Diencephalon (tissue), 2 donors: ENCODE results near the gene PPIF.

DNA sequence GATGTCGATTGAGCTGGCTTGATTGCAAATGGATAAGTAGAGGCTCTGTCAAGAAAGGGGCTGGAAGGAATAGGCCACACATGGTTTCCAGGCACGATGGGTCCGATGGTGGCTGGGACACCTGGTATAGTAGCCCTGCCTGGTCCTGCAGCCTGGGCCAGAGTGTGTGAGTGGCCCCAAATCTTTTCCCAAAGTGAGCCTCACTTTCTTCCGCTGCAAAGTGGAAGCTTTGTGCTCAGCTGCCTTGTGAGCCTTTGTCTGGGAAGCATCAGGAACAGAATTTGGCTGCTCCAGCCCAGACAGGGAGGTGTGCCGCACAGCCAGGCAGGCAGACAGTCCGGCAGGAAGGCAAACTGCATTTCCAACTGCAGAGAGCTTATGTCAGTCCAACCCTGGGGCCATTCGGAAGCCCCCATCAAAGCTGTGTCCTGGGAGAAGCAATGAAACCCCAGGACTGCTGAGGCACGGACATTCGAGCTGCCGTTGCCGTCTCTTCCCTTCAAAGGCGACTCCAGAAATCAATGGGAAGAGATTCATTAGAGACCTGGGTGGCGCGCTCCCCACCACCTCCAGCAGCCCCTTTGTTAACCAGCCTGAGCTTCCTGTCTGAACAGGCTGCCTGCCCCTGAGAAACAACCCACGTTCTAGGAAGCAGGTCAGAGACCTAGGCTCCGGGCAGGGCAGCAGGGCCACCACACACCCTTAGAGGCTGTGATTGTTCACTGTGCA is 111.1 kb upstream of the PPIF start:
- RAMPAGE, long total RNA, result no peak

DNA sequence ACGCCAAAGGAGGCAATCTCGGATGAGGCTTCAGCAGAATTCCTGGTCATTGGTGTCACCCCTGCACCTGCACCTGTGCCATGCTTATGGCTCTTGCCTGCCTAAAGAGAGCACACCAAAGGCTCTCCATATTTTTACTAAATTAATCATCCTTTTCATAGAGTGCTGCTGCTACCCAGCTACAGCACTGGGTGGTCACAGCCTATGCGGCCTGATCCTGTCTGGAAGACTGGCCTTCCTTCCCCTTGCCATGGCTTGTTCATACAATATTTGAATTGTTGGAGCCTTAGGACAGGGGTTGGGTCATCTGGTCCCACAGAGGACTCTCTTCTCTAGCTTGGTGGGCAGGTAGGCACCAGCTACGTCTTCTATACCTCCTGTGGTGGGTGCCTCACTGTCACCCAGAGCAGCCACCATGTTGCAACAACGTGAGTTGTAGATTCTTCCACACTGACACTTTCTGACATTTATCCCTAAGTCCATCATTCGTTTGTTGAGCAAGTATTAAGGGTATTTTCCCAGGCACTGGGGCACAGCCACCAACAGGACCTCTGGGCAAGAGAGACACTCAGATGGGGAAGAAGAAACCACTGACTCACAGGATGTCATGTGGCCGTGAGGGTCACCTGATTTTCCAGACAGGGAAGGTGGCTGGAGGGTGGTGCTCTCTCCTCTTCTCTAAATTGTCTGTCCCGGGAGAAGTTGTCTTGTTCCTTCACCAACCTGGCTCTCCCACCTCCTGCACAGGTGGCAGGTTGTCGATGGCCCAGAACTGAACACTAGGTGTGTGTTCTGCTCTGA is 51.9 kb upstream of the PPIF start:
- RAMPAGE, long total RNA, result no peak

DNA sequence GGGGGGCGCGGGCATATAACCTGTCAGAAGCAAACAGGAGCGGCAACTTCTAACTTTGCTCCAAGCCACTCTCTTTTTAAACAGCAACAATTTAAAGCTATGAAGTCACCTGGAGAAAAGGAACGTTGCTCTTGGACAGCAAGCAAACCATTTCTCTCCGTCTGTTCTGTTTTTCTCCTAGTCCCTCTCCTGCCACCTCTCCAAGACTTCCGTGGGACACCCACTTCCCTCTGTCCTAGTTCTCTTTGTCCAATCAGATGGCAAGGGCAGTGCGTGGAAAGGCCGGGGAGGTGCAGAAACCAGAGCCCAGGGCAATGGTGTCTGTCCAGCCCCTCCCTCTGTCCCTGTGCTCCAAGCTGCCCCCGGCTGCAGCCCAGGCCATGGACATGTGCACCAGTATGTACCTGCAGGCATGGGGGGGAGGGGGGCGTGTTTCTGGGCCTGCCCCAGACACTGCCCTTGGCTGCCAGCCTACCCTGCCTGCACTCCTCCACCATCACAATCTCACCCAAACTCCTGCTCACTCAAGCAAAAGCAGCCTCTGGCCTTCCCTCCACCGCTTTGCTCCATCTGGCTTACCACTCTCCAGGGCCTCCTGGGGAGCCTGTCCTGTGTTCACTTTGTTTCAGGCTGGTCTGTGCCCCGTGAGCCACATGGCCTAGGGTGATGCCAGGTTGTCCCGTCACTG is 33.5 kb upstream of the PPIF start:
- RAMPAGE, long total RNA, result no peak

- RAMPAGE, long total RNA, result no peak
Observed at GRCh38 chr10:79346988-79347797, at the start of gene PPIF. PPIF (plus strand) TSS chr10:79347469.

GRCh38 chr10:79353574-79353992 is 6.3 kb downstream of the PPIF start:
- RAMPAGE, long total RNA, result no peak

GRCh38 chr10:79446070-79447268 is 1.0 kb upstream of the ZCCHC24 start:
- RAMPAGE, long total RNA, result no peak

DNA sequence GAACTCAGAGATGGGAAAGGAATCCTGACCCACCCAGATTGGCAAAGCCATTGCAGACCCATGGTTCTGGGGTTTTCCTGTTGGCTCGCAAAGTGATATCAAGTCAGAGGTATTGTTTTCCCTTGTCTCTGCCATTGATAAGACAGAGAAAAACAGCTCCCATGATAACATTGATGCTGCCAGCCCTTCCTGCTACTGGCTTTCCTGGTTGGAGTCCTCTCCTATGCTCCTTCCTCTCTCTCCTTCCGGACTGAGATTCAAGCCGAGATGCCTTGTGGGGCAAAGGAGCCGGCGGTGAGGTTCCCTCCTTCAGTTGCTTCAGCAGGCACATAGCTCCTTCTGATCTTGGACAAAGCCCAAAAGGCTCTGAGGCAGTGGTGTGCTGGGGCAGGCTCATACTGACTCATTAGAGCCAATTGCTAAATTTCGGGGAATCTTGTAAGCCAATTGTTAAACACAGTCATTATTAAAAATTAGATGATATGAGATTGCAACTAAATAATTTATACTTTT is 8.8 kb upstream of the ZCCHC24 start:
- RAMPAGE, long total RNA, result no peak

DNA sequence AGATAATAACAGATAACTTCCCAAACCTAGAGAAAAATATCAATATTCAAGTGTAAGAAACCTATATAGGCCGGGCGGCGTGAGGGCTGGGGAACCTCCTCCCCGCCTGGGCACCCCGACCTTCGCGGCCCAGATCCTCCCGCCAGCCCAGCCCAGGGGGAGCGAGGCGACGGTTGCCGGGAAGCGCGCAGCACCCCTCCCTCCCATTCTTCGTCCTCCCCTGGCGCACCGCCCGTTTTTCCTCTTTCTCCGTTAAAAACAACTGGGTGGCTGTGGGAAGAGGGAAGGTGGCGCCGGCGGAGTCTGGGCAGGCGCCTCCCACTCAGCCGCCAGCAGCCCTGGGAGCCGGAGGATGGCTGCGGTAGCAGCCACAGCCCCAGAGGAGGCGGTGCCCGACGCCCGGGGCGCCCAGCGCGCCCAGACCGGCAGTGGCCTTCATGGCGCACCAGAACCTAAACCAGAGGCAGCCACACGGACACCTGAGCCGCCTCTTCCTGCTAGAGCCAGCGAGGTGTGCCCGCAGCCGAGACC is 32.6 kb upstream of the SFTPD start:
- RAMPAGE, long total RNA, result no peak

GRCh38 chr10:79984657-79985385 is 35.9 kb upstream of the SFTPD start:
- RAMPAGE, long total RNA, result no peak

DNA sequence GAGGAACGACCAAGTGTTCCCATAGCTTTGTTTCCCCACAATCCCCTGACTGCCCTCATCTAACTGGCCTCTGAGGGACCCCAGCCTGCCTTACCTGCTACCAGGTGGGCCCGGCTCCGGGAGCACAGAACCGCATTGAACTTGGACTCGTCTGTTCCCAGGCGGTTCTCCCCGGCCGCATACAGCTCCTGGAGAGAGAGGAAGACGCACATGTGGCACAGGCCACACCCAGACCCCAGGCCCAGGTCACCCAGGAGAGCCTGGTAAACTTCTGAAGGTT is 29.3 kb downstream of the PLAC9 start:
- RAMPAGE, long total RNA, result no peak

DNA sequence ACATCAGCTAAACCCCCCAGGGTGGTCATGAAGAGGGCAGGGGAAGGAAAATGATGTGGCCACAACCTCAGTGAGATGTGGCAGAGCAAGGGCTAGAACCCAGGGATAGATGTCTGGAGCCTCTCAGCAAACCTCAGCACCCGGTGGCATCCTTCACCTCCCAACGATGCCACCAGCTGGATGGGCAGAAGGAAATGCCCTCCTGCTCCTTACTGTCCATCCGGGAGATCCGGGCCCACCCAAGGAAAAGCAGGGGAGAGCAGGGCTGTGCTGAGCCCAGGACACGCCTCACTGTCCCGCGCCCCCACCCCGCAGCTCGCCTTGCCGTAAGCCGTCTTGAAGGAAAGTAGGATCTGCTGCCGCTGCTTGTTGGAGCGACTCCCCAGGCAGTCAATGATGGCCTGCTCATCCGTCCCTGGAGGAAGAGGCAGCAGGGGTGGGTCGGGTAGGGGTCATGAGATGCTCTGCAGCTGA is 34.1 kb downstream of the PLAC9 start:
- RAMPAGE, long total RNA, result no peak

DNA sequence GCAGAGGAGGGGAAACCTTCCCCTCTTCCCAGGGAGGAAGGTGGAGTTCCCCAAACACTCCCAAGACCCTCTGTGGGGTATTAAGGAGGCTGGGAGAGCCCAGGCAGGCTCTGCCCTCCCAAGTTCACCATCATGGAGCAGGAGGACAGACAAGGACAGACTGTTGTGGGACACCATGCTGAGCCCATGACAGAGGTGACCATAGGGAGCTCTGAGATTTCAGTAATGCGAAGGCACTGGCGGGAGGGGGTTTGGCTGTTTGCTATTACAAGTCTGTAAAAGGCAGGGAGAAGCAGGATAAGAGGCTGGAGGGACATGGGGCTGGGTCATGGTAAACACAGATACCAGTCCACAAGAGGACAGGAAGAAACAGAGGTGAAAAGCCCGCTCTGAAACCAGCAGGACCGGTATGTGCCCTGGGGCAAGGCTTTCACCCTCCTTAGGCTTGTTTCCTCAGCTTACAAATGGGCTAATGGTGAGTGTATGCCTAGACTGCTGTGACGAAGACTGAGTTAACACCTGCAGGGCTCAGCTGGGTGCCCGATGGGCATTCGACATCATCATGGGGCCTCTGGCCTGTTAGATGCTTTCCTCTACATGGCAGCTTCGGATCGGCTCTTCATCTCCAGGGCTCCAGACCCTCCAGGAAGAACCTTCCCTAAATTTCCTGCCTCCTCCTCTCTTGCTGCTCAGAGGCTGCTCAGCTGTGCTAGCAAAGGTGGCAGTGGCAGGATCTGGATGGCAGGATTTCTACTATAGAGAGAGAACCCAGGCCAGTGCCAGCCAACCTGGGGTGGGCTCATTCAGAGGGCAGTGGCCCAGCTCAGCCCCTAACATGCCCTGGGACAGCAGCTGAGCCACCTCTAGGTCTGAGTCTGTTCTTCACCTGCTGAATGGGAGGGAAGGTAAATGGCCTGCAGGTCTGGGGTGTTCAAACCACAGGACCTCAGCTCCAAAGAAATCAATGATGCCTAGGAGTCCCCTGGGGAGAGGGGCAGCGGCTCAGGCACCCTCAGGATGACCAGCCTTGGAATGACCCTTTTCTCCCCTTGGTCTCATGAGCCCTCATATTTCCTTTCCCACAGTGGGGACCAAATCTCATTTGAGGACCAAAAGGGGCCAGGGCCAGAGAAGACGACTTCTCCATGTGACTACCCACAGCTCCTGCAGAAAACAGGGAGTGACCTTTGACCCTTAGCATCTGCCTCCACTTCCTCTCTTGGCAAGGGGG is 33.8 kb downstream of the ANXA11 start:
- RAMPAGE, long total RNA, result no peak

DNA sequence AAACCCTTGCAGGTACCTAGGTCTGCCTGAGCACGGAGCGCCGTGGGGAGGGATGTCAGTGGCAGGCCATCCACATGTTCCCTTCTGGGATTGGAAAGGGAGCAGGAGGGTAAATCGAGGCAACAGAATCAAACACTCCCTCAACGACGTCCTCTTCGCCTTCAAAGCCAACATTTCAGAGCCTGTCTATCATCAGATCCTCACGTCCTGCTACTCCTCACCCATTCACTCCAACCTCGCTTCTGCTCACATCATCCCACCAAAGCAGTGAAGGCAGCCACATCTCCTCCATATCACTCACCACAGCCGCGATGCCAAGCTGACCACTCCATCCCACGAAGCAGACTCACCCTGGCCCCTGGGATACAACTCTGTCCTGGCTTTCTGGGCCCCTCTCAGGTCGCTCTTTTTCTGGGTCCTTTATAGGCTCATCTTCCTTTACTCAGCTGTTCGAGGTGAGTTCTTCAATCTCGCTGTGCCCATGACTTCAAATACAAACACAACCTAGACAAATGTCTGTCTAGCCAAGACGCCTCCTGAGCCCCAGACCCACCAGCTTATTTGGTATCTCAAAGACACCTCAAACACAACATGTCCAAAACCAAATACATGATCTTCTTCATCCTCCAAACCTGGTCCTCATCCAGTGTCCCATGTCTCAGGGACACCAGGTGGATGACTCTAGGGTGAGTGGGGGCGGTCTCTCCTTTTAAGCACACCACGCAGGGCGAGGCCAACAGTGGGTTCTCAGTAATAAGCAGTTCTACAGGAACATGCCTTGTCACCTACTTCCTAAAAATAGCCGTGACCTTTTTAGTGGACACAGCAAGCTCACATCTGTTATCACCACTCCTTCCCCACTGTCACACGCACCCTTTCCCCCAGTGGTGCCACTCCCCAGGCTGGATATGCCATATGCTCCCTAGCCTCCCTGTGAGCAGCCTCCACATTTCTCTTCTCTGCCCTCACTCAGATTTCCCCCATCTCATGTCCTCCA is 4.1 kb downstream of the ANXA11 start:
- RAMPAGE, long total RNA, result no peak

GRCh38 chr10:80207818-80208483 is 2.6 kb upstream of the ANXA11 start:
- RAMPAGE, long total RNA, result no peak

DNA sequence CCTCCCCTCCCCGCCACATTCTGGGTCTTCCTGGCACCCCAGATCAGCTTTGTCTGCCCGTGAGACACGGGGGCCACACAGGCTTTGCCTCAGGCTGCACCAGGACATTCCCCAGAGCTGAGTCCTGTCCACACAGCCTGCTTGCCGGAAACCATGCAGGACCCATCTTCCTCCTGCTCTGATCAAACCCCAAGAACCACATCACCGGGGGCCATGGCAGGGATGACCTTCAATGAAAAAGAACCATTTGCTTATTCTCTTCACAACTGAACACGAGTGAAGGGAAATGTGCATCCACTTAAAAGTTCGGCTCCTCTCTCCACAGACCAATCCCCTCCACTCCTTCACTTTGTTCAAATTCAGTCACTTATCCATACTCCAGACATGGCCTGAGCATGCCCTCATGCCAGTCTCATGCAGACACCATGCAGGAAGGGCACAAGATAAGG is 18.4 kb downstream of the MAT1A start:
- RAMPAGE, long total RNA, result no peak

- RAMPAGE, long total RNA, result no peak
Observed at GRCh38 chr10:80416370-80416936, 8.1 kb downstream of the PRXL2A start.

- RAMPAGE, long total RNA, result no peak
Observed at GRCh38 chr10:80468439-80469246, 14.5 kb downstream of the TSPAN14 start.

DNA sequence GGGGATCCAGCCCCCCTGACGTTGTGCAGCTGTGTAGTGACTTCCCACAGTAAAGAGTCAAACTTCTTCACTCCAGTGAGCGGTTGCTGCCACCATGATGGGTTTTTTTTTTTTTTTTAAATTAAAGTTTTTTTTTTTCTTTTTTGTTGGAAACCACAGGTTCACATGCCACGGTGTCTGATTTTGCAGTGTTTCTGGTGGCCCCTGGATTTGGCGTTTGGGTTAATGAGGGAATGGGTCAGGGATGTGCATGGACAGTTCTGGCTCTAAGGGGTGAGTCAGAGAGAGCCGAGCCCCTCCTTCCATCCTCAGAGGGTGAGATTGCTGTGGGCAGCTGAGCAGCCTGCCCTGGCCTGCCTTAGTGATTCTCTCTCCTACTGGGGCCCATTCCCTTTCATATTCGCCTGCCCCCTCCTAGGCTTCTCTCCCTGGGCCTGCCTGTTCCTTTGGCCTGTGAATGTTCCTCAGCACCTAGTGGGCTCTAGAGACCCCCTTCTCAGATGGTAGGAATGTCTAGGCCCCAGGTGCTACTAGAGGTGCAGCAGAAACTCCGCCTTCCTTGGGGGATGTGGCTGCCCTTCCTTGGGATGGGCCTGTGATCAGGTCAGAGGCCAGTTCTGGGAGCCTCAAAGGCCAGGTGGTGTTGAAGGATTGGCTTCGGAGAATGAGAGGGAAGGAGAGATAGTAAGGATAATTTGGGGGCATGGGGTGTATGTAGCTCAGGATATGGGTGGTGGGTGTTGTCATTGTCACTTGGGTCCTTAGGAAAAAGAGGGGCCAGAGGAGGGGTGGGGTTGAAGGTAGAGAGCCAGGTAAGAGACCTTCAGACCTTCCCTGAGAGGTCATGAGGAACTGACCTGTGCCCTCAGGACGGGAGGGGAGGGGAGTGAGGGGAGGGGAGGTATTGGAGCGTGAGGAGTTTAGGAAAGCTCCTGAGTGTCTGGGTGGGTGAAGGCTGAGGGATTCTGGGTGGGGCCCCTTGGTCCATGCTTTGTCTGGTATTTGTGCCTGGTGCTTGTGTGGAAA is 19.8 kb downstream of the TSPAN14 start:
- RAMPAGE, long total RNA, result no peak

DNA sequence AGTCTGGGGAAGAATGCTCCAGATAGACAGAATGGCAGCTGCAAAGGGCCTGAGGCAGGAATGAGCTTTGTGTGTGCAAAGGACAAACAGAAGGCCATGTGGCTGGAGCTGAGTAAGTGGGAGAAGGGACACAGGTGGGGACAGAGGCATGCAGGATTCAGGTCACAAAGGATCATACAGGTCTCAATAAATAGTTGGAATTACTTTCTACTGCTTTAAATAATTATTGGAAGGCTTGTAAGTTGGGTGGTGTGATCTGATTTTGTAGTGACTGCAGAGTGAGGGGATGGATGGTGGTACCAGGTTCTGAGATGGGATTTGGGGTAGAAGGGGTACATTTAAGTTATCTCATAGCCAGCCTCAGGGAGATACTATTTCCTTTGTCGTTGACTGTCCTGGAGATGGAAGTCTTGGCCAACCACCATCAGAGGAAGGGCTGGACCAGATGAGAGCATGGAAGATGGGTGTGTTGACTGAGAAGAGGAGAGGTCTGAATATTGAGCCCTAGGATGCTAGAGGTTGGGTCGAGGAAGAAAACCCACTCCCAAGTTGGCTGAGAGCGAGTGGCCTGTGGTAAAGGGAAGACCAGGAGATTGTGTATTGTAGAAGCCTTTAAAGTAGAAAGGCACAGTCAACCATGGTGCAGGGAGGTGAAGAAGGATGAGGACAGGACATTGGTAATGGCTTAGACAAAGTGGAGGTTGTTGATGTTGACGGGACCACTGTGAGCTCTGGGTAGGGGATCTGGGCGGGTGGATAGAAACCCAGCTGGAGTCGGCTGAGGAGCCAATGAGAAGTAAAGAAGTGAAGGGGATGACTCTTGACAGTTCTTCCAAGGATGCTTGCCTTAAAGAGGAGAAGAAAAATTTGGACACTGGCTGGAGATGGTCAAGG is 36.0 kb downstream of the TSPAN14 start:
- RAMPAGE, long total RNA, result no peak

DNA sequence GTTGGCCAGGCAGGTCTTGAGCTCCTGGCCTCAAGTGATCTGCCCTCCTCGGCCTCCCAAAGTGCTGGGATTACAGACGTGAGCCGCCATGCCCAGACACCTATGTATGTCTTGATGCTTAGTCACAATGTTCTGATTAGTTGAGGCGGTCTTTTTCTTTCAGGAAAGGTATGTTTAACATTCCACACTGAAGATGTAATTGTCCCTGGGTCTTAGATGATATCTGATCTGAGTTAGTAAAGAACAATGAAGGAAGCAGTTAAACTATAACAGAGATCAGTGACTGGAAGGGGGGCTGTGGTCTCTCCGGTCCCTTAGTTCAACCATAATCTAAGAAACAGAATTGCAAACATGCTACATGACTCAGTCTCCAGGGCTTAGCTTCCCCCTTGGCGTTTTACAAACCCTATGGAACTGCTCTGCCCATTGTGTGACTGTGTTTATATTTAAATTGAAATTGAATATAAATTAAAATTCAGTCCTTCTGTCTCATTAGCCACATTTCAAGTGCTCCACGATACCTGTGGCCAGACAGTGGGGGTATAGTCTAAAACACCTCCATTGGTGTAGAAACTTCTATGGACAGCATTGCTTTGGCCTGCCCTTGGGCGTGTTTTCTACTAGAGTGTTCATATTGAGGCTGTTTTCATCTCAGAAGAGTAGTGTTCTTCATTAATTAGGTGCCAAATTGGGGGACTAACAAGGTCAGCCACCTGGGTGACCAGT is 31.4 kb upstream of the SH2D4B start:
- RAMPAGE, long total RNA, result no peak